SJSA1 (cell line): ENCODE results near the gene GTF3A.

GRCh38 chr13:26978107-26978465, 193.5 kb downstream of the USP12 start:
- RAMPAGE, long total RNA = no peak

GRCh38 chr13:27089660-27090383, 81.8 kb downstream of the USP12 start:
- RAMPAGE, long total RNA = no peak

DNA sequence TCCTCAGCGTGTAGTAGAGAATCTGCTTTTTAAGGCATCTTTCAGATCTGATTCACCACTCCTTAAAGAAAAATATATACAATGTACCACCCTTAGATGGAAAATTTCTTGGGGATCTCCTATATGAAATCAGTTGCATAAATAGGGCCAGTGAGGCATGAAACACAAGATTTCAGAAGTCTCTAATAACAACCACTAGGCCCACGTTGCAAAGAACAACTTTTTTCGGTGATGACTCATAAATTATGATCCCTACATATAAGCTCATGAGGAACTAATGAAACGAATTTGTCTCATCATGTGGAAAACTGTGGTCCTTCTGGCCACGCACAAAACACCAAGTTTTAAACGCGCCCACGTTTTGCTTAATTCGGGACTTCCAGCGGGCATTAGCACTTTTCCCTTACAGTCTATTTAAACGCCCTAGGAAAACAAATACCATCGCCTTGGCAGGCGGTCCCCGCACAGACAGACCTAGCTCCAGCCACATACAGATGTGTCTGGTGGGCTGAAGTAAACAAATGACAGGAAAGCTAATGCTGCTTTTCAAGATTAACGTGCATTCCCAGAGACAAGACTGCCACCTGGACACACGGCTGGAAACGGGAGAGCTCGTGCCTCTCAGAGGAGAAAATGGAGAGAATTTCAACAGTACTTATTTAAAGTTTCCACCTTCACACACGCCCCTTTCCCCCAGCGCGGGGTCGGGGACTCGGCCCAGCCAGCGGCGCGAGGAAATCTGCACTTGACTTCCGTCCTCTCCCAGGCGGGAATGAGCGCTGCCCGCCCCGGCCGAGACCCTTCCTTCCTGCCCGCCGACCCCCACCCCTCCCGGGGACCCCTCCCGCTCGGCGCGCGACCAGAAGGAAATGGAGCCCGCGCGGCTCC, 1.1 kb downstream of the USP12 start:
- RAMPAGE, long total RNA = no peak

- RAMPAGE, long total RNA = no peak
Measured at GRCh38 chr13:27258019-27258918, 6.9 kb downstream of the RPL21 start.

GRCh38 chr13:27293740-27294715, 23.4 kb downstream of the RASL11A start:
- RAMPAGE, long total RNA = no peak

DNA sequence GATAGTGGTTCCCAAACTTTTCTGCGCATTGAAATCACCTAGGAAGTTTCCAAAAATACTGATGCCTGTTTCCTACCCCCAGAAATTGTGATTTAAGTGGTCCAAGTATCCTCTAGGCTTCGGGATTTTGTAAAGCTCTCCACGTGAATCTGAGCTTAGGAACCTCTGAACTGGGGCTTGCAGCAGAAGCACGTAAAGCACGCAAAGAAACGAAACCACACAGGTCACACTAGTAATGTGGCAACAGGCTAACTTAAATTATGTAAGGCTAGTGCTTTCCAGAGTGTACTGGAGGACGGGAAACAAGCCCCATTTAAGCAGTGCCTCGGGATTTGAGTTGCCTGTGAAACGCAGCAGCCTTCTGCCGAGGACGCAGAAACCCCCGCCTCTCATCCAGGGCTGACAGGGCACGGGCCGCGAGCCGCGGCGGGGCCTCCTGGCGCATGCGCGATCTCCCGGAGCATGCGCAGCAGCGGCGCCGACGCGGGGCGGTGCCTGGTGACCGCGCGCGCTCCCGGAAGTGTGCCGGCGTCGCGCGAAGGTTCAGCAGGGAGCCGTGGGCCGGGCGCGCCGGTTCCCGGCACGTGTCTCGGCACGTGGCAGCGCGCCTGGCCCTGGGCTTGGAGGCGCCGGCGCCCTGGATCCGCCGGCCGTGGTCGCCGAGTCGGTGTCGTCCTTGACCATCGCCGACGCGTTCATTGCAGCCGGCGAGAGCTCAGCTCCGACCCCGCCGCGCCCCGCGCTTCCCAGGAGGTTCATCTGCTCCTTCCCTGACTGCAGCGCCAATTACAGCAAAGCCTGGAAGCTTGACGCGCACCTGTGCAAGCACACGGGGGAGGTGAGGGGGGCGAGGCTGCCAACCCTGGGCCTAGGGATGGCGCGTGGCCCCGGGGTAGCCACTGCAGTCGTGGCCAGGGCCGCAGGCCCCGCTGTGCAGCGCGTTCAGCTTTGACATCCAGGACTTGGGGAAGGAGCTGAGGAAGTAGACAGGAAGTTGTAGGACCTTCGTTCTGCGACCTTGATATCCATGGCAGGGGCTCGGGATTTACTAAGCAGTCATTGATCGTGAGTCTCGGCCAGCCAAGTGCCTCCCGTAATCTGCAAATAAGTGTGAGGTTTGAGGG, at the start of gene GTF3A:
Gene GTF3A, plus strand, starts transcription at position 519 of the 1,124 bp plus-strand sequence.
- RAMPAGE, long total RNA = no peak

DNA sequence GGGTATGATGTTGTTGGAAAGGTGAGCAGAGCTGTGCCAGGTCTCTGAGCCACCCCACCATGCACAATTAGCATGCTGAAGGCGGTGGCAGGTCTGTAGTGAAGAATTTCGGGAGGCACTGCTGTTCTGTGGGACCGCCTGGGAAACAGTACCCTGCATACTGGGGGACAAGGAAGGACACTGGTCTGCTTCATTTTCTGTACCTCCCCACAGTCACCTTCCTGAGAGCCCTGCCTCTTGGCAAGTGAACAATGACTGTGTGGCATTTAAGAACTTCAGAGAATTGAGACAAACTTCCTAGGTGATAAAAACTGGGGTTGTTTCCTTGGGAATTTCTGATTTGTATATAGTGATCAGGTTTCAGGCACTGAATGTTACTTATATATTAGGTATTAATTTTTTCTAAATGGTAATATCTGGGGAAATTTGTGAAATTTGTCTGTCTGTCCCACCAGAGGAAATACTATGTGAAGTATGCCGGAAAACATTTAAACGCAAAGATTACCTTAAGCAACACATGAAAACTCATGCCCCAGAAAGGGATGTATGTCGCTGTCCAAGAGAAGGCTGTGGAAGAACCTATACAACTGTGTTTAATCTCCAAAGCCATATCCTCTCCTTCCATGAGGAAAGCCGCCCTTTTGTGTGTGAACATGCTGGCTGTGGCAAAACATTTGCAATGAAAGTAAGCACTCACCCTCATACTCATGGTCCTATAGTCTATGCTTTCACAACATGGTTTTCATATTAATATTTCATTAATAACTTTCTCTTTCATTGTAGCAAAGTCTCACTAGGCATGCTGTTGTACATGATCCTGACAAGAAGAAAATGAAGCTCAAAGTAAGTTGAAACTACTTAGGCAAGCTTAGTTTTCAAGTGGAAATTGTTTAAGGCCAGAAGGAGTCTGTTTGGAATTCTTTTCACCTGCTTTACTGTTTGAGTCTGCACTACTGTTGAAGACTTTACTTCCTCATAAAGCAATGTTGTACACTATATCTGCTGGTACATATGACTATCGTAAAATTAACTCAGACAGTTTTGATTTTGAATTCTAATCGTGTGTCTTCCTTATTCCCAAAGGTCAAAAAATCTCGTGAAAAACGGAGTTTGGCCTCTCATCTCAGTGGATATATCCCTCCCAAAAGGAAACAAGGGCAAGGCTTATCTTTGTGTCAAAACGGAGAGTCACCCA, 10.3 kb downstream of the GTF3A start:
- RAMPAGE, long total RNA = no peak

GRCh38 chr13:27581262-27581978, 38.9 kb downstream of the LNX2 start:
- RAMPAGE, long total RNA = no peak

- RAMPAGE, long total RNA = no peak
Measured at GRCh38 chr13:27960720-27961688, 8.1 kb downstream of the CDX2 start.

DNA sequence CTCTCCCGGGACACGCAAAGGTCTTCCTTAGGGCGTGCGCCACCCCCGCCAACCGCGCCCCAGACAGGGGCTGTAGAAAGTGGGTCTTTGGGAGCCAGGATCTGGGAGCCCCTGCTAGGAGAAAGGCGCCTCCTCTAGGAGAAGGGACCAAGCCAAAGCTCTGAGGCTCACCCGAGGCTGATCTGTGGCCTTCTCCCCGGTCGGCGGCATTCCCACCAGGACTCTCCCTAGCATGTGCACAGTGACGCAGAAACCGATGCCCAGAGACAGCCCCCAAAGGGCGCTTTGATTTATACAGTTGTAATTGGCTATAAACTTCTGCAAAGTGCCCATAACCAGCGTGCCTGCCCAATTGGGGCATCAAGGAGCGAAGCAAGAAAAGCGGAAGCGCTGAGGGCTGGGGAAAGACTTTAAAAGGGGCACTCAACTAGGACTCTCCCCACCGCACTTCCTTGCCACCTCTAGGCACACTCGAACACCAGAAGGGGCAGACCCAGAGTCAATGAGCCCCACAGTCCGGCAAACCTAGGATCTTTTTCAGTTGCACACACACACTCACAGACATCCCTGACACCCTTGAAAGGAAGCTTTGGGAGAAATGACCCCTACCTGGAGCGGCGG, 1.9 kb downstream of the CDX2 start:
- RAMPAGE, long total RNA = no peak

DNA sequence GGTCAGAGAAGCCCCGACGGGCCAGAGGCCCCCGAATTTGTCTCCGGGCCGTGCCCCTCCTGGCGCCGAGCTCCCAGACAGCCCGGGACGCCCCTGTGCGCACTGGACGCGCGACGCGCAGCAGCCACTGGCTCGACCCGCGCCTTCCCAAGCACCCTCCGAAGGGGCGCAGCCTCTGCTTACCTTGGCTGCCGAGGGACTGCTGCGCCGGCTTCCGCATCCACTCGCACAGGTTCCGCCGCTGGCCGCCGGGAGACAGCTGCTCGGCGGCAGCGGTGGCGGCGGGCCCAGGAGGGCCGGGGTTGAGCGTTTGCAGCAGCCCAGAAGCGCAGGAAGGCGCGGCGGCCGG, 858 bp downstream of the CDX2 start:
- RAMPAGE, long total RNA = no peak

DNA sequence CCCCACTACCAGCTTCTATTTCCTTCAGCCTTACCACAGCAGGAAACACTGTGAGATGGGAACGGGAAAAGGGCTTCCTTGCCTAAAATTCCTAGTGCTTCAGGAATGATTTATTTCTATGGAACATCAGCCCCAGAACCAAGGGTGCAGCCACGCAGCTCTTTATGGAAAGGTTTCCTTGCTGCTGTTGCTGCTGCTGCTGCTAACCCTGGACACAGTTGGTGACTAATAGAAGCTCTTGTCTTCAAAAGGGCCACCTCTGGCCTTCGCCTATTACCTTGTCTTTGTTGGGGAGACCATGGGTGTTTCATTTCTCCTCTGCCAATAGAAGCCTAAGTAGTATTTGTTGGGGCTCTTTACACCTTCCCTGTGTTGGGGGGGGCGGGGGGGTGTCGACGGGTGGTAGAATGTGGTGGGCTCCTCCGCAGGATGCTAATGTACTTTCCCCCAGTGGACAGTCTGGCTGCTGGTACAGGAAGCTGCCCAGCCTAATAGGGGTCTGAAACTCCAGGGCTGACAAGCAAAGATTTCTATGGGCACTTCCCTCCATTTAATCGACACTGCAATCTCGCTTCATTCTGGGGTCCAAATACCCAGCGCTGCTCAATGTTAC, 7.7 kb upstream of the CDX2 start:
- RAMPAGE, long total RNA = no peak

GRCh38 chr13:28022874-28023313, 34.4 kb upstream of the URAD start:
- RAMPAGE, long total RNA = no peak

- RAMPAGE, long total RNA = no peak
Measured at GRCh38 chr13:28239097-28239966, 101.0 kb downstream of the PAN3 start.

GRCh38 chr13:28274714-28275586, 136.6 kb downstream of the PAN3 start:
- RAMPAGE, long total RNA = no peak

DNA sequence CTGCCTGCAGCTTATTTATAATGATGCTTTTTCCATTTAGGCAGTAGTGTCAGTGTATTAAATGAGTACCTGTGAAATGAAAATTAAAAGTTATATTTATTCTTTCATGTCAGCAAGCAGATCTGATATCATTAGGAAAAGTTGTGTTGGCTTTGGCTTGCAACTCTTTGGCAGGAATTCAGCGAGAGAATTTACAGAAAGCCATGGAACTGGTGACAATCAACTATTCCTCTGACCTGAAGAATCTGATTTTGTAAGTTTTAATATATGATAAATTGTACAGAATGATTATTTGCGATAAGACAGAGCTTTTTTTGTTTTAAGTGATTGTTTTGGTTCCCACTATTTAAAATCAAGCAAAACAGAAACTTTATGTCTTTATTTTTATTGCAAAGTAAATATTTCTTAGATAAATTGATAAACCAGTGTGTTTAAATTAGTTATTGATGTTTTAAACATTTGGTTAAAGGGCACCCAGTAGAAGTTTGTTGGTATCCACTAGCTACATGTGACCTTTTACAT, 138.8 kb downstream of the PAN3 start:
- RAMPAGE, long total RNA = no peak

GRCh38 chr13:28301366-28301978, 163.1 kb downstream of the PAN3 start:
- RAMPAGE, long total RNA = no peak

- RAMPAGE, long total RNA = no peak
Measured at GRCh38 chr13:28501546-28501995, 6.6 kb upstream of the FLT1 start.

DNA sequence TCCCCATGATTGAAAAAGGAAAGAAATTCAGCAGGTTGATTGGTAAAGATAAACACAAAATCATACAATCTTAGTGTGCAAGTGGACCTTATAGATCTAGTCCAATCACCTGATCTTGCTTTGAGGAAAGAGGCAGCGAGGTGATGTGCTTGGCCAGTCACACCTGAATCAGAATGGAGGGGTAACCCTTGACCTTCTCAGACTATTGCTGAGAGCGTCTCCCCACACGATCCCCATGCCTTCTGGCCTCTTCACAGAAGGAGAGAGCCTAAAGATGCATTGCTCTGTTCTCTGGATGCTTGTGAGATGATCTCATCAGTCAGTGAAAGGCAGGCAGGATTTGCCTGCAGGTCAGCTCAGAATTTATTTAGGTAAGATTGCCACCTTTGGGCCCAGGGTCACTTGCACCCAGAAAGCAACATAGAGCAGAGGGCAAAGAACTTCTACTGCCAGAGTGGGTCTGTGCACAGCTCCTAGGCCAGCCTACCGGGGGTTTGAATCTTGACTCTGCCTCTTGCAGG, 8.2 kb upstream of the FLT1 start:
- RAMPAGE, long total RNA = no peak

DNA sequence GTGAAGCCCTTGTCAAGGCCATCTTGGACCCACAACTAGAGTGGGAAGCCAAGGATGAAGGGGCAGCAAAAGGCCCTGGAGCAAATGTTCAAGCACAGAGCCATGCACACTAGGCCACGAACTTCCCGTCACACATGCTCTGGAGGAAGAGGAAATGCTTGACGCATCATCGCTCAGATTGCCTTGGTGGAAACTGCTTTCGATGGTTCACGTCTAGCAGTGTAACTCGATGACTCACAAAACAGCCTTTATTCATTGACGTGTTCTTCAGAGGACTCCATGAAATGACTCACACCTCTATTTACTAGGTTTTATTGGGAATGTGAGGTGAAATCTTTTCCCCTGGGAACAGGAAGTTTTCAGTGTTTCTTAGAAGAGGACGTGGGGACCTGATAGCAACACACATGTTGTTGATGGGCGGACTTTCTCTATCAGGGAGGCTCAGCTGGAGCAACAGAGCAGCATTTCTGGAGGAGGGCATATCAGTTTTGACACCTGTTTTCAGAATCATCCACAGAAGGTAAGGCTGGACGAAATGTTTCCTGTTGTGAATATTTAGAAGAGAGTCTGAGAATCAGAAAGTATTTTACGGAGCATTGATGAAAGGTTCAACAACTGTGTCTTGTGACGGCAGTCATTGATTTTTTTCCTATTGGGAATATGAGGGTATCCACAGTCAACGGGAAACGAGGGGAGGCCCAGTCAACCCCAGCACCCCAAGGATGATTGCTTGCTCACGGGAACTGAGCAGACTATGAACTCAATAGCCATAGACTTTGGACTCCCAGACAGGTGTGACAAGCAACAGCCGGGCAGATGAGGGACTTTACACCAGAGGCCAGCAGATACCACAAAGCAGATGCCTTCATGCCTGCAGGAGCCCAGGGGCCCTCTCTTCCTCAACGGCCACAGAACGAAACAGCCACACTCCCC, 80.0 kb upstream of the FLT1 start:
- RAMPAGE, long total RNA = no peak